Metastatic Pancreatic Carcinoma in the Ovary (tissue), 1 donor: Measurements from ENCODE around the gene GNS.

DNA sequence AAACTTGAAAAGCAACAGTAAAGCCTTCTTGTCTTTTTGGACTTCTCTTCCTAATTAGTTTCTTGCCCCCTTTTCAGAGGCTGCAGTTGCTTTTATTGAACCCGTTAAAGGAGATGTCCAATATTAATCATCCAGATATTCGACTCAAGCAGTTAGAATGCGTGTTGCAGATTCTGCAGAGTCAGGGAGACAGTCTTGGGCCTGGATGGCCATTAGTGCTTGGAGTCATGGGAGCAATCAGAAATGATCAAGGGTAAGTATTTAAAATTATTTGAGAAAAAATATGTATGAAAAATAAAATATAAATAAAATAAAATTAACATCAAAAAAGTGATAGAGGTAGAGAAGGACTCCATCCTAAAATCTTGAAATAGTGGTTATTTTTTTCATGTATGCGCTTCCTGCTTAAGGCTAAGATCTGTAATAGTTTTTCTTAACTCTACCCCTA lies 80.2 kb downstream of the MON2 start:
- PRO-cap: no peak

DNA sequence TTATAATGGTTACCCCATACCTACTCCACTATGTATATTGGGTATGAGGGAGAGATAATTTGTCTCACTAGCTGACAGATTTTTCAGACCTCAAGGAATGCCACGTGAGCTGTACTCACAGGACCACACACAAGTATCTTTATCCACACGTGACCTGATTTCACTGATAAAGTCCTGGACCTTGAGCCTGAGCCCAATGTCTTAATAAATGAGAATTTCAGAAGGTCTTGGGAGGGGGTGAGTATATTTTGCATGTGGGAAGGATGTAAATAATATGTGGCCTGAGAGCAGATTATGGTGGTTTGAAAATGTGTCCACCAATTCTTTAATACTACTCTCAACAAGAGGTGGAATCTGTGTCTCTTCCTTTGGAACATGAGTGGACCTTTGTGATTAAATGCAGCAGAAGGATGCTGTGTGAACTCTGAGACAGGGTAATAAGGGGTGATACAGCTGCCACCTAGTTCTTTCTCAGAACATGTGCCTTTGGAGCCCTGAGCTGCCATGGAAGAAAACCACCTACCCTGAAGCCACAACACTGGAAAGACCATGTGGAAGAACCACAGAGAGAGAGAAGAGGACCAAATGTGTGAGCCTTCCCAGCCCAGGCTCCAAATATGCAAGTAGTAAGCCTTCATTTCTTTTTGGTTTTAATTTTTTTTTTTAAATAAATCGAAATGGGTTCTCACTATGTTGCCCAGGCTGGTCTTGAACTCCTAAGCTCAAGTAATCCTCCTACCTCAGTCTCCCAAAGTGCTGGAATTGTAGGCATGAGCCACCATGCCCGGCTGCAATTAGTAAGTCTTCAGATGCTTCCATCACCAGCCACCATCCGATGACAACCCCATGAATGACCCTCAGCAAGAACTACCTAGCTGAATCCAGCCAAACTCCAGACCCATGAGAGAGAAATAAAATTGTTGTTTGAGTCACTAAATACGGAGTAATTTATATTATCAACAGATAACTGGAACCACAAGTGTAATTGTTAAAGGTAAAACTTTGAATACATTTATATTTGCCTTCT lies 149.4 kb downstream of the MON2 start:
- PRO-cap: no peak

- PRO-cap: no peak
Measured at GRCh38 chr12:62866488-62867306, 68.3 kb downstream of the PPM1H start.

- PRO-cap: bidirectional peak, plus-strand start at chr12:62934533, minus-strand start at chr12:62934505; unidirectional peak, minus-strand start at chr12:62934585
Measured at GRCh38 chr12:62934223-62934814, 631 bp downstream of the PPM1H start.

DNA sequence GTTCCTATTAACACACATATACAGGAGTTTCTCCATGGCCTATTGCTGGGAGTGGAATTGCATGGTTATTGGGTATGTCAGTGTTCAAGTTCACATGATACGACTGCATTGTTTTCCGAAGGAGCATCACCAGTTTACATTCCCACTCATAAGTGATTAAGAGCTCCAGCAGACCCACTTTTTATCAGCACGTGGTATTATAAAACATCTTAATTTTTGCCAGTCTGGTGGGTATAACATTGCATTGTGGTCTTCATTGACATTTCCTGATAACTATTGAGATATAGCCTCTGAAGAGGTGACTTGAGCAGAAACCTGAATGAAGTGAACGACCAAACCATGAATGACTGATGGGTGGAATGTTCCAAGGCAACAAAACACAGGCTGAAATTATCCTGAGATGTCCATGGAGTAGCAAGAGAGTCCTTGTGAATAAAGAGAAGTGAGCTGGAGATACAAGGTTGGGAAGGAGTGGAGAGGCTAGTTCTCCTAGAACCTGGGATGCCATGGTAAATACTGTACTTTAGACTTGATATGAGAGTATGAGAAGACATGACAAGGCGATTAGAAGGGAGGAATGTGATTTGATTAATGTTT lies 75.6 kb downstream of the SRGAP1 start:
- PRO-cap: no peak

GRCh38 chr12:63955648-63956356 lies 111.3 kb downstream of the SRGAP1 start:
- PRO-cap: no peak

DNA sequence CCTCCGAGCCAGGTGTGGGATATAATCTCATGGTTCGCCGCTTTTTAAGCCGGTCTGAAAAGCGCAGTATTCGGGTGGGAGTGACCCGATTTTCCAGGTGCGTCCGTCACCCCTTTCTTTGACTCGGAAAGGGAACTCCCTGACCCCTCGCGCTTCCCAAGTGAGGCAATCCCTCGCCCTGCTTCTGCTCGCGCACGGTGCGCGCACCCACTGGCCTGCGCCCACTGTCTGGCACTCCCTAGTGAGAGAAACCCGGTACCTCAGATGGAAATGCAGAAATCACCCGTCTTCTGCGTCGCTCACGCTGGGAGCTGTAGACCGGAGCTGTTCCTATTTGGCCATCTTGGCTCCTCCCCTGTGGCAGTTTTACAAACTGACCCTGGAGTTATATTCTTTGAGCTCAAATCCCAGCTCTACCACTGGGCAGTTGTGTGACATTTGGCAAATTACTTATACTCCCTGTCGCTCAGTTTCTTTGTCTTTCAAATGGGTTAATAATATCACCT lies 71.0 kb upstream of the KICS2 start:
- PRO-cap: no peak

DNA sequence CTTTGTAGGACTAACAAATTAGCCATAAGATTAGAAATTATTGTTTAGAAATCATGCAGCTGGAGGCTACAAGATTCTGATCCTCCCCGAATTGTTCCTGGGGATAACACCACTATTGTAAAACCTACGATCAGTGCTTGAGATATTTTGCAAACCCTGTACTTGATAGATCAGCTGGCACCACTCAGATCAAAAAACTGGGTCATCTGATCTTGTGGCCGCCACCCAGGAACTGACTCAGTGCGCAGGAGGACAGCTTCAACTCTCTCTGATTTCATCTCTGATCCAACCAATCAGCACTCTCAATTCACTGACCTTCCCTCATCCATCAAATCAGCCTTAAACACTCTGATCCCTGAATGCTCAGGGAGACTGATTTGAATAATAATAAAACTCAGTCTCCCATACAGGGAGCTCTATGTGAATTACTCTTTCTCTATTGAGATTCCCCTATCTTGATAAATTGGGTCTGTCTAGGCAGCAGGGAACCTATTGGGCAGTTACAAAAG lies 4.2 kb upstream of the XPOT start:
- PRO-cap: no peak

DNA sequence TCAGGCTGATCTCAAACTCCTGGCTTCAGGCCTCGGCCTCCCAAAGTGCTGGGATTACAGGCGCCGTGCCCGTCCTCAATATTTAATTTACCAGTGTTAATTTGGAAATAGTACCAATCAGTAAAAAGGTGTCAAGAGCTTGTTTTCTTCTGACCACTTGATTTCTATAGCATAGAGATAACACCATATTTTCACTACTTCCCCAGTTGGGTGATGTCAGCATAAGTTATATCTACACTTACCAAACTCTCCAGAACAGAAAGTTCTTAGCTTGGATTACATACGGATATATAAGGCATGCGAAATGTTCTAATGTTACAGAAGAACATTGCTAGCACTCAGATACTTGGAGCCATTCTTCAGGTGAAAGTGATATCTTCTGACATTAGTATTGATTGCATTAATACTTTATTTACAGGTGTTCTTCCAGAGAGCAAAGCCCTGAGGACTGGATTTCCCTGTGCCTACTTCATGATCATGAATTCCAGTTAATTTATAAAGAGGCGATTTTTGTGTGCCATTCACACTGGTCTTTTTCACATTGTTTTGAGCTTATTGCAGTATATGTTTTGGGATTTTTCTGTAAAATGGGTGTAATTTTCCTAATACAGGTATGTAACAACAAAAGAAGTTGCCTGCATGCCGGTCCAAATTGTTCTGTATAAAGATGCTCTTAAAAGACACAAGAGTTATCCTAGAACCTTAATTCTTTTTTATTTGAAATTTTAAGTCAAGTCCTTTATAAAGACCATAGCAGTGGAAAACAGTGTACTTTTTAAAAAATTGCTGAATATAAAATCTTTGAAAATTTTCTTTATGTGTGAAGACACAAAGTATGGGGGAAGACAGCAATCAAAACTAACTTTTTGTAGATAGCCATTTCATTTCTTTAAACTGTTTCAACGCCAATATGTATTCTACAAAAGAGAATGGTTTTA lies 4.0 kb upstream of the TBK1 start:
- PRO-cap: no peak

- PRO-cap: unidirectional peak, minus-strand start at chr12:64452917
Measured at GRCh38 chr12:64452686-64453216, 831 bp downstream of the TBK1 start.

GRCh38 chr12:64456825-64457350 lies 5.0 kb downstream of the TBK1 start:
- PRO-cap: no peak

GRCh38 chr12:64691229-64691848 lies 67.9 kb downstream of the GNS start:
- PRO-cap: no peak

DNA sequence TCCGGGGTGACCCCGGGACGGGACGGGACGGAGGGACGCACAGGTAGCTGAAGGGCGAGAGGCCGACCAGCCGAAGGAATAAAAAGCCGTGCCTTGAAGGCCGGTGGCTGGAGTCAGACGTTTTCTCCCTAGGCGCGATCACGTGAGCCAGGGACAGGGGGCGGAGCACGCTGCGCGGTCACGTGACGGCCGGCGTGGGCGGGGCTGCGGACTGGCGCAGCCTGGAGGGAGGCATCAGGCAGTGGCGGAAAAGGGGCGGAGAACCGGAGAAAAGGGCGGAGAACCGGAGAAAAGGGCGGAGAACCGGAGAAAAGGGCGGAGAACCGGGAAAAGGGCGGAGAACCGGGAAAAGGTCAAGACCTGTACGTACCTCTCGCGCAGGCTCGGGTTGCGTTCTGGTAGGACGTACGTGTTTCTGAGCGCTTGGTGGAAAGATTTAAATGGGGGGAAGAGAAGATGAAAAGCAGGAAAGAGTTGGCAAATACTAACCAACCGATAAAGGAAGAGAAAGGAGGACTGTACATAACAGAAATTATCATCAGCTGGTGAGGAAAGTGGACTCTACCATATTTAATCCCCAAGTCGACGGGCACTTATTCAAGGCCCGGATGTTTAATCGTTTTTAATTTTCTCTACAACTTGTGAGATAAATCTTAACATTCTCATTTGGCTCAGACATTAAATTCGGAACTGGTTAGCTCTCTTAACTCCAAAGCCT lies at the start of gene GNS:
GNS (minus strand) TSS at position 119 of the 718 bp plus-strand sequence.
- PRO-cap: bidirectional peak, plus-strand start at position 380 of the sequence, minus-strand start at position 140 of the sequence

- PRO-cap: no peak
Measured at GRCh38 chr12:65145266-65145606, 24.1 kb upstream of the WIF1 start.

GRCh38 chr12:65169854-65170786 lies 737 bp downstream of the LEMD3 start:
- PRO-cap: unidirectional peak, minus-strand start at chr12:65170145; bidirectional peak, plus-strand start at chr12:65170523, minus-strand start at chr12:65170493

DNA sequence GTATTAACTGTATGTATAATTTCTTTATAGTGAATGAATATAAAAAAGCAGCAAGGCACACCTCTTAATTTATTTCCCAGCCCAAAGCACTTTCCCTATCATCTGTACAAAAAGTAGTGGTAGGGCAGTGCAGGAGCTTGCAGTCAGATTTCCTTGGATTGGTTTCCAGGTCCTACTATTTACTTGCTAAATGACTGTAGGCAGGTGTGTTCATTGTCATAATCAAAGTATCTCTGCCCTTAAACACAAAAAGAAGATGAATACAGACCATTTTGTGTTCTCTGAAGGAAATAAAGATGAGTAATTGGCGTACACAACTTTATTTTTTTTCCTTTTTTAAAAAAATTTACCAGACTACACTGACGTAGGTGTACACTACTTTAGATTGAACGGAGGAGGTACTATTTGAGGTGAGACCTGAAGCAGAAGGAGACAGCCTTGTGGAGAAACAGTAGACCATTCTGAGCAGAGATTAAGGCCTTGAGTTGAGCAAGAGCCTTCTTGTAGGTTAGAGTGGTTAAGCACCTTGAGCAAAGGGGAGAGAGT lies 2.3 kb downstream of the LEMD3 start:
- PRO-cap: no peak

GRCh38 chr12:65209530-65210041 lies 40.2 kb downstream of the LEMD3 start:
- PRO-cap: no peak

GRCh38 chr12:65643888-65644253 lies 180.4 kb upstream of the HMGA2 start:
- PRO-cap: no peak

DNA sequence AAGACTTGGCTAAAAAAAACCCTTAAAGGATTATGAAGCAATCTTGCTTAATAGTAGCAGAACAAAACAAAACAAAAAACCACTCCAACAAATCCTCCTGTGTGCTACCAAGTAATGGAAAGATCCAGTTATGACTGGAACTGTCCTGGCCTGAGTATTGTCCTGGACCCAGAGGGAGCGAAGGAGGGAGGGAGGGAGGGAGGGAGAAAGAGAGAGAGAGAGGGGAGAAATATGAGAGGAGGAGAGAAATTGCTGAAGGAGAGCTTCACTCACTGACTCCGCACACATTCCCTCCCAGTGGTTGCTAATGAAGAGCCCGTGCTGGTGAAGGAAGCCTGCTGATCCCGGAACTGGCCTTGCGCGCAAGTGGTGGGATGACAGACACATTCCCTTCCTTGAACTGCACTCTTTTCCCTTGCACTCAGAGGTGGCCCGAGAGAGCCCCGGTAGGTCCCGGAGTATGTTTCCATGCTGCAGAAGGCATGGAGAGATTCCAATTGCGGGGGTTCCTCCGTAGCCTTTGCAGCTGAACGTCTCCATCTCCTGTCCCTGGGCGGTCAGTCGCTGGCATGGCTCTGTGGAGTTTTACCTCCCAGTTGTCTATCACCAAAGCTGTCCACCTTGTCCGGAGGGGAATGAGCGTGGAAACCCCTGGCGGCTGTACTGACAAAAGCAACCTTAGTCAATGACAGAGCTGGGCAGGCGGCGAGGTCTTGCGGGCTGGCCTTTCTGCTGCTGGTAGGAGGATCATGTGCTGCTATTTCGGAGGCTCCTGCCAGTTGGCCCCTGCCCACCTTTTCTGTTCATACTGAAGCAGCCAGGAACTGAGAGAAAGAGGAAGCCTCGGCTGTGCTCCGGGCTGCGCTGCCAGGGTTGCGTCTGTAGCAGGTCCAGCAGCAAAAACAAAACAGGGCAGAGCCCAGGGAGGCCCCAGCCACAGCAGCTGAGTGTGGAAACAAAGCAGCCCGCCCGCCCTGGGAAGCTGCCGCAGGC lies 57.5 kb downstream of the HMGA2 start:
- PRO-cap: no peak

- PRO-cap: no peak
Measured at GRCh38 chr12:66231183-66232103, 42.4 kb downstream of the IRAK3 start.